ENCODE measurements around a stretch of chr12.

- PRO-cap = no peak
These were observed 31.4 kb downstream of the NAP1L1 start for GRCh38 chr12:76052857-76053637.

DNA sequence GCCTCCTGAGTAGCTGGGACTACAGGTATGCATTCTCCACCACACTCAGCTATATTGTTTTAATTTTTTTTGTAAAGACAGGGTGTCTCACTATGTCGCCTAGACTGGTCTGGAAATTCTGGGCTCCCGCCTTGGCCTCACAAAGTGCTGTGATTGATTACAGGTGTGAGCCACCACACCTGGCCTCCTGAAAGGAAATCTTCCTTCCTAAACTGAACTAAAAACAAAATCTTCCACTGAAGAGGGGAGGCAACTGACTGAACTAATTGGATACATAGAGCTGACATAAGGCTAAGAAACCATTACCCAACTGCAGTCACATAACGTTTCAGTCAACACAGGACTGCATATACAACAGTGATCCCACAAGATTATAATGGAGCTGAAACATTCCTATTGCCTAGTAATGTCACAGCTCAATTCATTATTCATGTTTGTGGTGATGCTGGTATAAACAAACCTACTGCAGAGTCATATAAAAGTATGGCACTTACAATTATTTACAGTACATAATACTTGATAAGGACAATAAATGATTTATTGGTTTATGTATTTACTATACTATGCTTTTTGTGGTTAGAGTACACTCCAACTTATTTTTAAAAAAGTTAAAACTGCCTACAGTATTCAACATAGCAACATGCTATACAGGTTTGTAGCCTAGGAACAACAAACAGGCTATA, 4.5 kb downstream of the NAP1L1 start:
- PRO-cap = no peak

- PRO-cap = no peak
These were observed 8.1 kb upstream of the NAP1L1 start for GRCh38 chr12:76092578-76092952.

GRCh38 chr12:76368891-76369492, 20.8 kb upstream of the BBS10 start:
- PRO-cap = no peak

- PRO-cap = no peak
These were observed 54.8 kb upstream of the OSBPL8 start for GRCh38 chr12:76614282-76614925.

DNA sequence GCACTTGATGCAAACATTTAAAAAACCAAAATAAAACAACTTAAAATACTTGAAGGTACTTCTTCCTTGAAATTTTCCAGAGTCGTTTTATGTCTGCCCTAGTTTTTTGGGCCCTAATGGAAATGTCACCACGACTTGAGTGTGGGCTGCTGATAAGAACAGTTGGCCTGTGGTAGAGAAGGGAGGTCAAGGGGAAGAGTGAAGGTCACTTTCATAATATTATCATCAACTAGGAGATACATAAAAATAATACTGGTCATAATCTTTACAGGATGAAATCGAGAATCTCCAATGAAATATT, 23.1 kb downstream of the ZDHHC17 start:
- PRO-cap = unidirectional peak, plus-strand start at position 184 of the sequence; unidirectional peak, plus-strand start at position 229 of the sequence

GRCh38 chr12:77050827-77051049, 14.6 kb downstream of the E2F7 start:
- PRO-cap = no peak

GRCh38 chr12:77062816-77063225, 2.5 kb downstream of the E2F7 start:
- PRO-cap = no peak

DNA sequence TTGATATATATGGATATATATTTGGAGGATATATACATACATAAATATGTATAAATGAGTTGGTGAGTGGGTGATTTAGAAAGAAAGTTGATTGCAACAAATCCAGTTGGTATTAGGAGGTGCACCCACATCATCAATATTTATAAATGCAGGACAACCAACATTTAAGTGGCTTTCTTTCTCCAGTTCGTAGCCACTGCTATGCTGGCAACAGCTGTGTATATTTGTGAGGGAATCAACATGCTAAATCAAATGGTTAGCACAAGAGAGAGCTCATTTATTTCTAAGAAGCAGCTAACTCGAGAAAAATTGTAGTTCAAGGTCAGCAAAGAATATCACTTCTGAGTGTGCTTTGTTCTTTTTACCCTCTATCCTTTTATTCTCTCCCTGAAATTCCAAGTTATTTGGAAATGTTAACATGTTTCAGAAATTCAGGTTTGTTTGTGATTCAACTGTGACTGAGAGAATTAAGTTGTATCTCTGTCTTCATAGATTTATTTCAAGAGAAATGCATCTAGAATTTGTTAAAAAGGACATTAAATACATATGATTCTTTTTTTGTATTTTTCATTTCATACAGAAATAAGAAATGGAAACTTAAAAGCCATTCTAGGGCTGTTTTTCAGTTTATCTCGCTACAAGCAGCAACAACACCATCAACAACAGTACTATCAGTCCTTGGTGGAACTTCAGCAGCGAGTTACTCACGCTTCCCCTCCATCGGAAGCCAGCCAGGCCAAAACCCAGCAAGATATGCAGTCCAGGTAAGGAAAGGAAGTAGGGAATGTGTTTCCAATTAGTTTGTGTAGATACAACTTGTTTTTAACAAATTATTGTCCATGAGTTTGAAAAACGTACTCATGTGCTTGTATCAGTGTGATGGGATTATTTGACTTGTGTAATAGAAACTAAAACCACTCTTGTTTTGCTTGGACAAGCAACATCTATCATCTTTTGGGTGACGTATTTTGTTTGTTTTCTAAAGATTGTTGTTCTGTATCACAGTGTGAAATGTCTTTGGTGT, 137.6 kb downstream of the NAV3 start:
- PRO-cap = no peak

GRCh38 chr12:78006590-78007305, 176.1 kb downstream of the NAV3 start:
- PRO-cap = no peak

GRCh38 chr12:79183697-79184176, 319.2 kb downstream of the SYT1 start:
- PRO-cap = no peak

- PRO-cap = no peak
These were observed 266.7 kb downstream of the PAWR start for GRCh38 chr12:79423961-79424614.

DNA sequence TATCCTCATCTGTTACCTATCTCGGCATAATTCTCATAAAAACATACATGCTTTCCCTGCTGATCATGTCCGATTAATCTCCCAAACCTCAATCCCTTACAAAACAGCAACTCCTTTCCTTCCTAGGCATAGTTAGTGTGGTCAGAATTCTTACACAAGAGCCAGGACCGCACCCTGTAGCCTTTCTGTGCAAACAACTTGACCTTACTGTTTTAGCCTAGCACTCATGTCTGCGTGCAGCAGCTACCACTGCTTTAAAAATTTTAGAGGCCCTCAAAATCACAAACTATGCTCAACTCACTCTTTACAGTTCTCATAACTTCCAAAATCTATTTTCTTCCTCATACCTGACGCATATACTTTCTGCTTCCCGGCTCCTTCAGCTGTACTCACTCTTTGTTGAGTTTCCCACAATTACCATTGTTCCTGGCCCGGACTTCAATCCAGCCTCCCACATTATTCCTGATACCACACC, 147.5 kb downstream of the PAWR start:
- PRO-cap = no peak

GRCh38 chr12:80249374-80250077, 150.2 kb downstream of the OTOGL start:
- PRO-cap = unidirectional peak, plus-strand start at chr12:80249718; unidirectional peak, plus-strand start at chr12:80249780; unidirectional peak, plus-strand start at chr12:80249804; unidirectional peak, minus-strand start at chr12:80249975

DNA sequence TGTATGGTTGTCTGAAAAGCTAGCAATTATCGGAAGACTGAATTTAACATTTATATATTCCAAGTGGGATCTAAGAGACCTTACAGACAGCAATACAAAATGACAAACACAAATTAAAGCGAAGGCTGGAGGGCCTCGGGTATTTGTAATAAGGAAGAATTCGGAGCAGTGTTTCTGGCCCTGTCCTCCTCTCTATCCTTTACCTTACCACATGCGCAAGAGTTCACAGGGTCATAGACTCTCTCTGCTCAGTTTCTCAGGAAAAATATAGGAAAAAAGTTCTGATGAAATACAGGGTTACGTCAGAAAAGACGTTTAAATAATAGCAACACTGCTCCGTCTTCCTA, 504 bp downstream of the CCDC59 start:
- PRO-cap = bidirectional peak, plus-strand start at position 202 of the sequence, minus-strand start at position 213 of the sequence

DNA sequence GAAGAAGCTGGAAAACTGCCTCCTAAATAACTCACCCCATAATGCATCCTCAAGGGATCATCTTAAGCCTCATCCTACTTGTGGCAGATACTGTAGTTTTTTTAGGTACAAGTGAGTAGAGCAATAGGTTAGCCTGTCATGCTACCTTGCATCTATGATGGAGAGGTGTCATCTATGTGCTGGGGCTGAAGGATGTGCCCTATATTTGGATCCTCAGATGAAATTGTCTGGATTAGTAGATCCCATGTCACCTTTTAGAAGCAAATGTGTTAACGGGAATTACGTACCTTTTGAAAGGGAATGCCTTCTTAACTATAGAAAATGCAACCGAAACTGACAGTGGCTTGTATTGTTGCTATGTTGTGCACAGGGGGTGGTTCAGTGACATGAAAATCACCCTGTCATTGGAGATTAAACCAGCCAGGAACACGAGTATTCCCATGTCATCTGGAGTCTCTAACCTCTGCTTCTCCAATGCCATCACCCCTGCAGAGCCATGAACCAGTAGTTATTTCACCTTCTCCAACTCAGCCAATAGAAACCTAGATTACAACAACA, 110.2 kb downstream of the METTL25 start:
- PRO-cap = no peak

DNA sequence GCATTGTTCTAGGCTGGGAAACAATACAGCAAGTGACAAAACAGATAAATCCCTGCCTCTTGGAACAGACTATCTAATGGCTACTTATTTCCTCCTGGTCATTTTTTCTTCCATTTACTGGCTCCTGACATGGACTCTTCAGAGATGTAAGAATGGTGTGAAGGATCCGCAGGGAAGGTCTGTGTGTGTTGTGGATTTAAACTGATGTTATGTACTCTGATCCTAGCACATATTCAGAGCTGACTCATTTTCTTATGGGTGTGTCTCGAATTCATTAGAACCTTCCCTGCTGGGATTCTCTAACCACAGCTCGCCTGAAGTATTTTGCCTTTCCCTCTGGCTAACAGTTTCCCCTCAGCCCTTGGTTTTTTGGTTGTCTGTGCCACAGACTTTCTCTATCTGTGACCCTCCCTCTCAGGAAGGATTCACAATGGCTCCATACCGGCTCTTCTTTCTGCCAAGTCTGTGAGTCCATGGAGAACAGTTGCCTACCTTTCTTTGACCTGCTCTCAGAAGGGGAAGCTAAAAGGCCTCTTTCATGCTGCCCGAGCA, 53.7 kb downstream of the TMTC2 start:
- PRO-cap = no peak

DNA sequence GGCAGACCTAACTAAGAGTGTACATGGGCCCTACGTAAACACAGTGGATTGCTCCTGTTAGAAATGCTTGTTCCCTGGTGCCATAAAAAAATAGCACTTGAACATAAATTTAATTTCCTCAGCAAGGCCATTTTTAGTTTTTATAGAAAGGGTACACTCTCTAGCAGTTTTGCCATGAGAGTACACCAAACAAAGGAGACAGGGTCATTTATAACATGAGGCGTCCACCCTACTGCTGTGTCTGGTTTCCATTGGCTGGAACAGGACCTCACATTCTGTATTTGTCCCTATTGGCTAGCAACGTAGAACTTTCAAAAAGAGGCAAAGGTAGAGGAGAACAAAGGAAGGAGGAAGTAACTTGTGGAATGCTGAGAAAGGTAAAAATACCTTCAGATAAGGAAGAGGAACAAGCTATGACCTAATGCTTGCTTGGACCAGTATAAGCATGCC, 118.1 kb downstream of the TMTC2 start:
- PRO-cap = no peak

DNA sequence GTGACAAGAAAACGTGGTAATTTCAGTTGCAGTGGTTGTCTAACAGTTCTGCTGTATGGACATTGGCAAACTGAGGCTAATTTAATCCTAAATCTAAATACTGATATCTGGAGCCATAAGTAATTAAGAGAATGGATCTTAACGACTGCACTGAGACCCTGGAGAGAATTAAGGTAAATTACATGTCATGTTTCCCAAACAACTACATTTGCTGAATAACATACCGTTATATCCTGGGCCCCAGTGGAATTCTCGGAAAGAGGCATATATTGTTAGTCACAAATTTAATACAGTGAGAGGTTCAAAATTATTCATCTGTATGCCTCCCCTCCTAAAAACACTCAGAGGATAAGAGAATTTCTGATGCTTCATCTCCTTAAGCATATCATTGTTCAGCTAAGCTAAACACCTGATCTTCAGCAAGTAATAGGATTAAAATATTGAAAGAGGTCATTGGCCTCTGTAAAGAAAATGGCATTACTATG, 970.4 kb downstream of the TMTC2 start:
- PRO-cap = no peak

- PRO-cap = no peak
These were observed 1.9 kb downstream of the RASSF9 start for GRCh38 chr12:85834335-85834710.